LHCN-M2 (cell line): ENCODE measurements around the gene LRP8.

GRCh38 chr1:52553323-52554022 is 581 bp upstream of the TUT4 start:
- RAMPAGE, long total RNA, result no peak

- RAMPAGE, long total RNA, result no peak
Observed at GRCh38 chr1:52740142-52740400, 13.8 kb downstream of the ZYG11B start.

- RAMPAGE, long total RNA, result no peak
Observed at GRCh38 chr1:52925315-52926115, 1.6 kb upstream of the SCP2 start.

- RAMPAGE, long total RNA, result no peak
Observed at GRCh38 chr1:53047027-53047321, 15.0 kb upstream of the PODN start.

- RAMPAGE, long total RNA, result no peak
Observed at GRCh38 chr1:53075491-53076132, 13.6 kb downstream of the PODN start.

DNA sequence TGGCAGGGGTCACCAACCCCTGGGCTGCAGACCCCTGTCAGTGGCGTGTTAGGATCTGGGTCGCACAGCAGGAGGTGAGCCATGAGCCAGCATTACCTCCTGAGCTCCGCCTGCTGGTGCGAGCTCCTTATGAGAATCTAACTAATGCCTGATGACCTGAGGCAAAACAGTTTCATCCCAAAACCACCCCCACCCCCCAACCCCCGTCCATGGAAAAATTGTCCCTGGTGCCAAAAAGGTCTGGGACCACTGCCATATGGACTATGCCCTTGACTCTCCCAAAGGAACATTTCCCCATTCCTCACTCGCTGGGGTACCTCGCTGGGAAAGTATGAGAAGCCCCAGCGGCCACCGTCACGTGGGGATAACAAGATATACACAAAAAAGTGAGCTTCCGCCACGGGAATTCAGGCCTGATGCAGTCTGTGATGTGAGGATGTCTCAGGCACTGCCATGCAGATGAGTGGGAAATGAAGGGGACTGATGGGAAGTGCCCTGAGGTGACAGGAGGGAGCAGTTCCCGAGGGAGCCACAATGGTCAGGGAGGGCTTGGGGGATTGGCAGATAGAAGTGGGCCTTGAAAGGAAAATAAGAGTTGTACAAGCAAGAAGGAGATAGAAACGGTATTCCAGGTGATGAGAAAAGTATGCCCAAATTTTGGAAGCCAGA is 6.3 kb upstream of the CPT2 start:
- RAMPAGE, long total RNA, result no peak

- RAMPAGE, long total RNA, result no peak
Observed at GRCh38 chr1:53246814-53247084, 8.4 kb upstream of the MAGOH start.

DNA sequence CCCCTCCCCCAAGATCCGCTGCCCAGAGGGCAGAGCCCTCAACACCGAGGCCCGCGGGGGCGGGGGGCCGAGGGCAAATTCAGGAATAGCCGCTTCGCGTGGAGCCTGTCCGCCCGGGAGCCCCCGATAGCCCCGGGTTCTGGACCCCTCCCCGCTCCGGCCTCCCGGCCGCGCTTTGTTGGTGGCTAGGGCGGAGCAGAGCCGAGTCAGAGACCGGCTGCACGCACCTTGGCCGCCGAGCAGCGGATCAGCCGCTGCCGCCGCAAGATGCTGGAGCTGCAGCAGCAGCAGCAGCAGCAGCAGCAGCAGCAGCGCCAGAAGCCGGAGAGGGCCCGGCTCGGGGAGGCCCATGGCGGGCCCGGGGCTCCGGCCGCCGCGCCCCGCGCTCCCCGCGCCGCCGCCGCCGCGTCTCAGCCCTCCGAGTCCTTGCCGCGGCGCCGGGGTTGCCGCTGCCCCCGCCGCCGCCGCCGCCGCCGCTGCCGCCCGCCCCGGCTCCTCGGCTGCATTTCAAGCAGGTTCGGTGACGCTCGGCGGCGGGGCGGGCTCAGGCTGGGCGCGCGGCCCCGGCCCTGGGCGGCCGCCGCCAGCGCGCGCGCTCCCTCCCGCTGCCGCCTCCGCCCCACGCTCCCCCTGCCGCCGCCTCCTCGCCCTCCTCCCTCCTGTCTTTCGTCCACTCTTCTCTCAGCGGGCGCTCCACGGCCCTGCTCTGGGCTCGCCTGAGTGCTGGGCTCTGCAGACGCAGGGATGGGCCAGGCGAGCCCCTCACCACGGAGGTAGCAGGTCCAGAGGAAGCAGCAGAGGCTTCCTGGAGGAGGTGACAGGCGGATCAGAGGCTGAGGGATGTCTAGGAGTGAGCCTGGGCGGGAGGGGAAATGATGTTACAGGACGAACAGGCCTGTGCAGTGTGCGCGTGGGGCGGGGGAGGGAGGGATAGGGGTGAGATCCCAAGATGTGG is at the start of gene LRP8:
TSS of gene LRP8 (minus strand) at position 509 of the 955 bp plus-strand sequence.
- RAMPAGE, long total RNA, result no peak

- RAMPAGE, long total RNA, result no peak
Observed at GRCh38 chr1:53416967-53417449, 42.2 kb upstream of the DMRTB1 start.

DNA sequence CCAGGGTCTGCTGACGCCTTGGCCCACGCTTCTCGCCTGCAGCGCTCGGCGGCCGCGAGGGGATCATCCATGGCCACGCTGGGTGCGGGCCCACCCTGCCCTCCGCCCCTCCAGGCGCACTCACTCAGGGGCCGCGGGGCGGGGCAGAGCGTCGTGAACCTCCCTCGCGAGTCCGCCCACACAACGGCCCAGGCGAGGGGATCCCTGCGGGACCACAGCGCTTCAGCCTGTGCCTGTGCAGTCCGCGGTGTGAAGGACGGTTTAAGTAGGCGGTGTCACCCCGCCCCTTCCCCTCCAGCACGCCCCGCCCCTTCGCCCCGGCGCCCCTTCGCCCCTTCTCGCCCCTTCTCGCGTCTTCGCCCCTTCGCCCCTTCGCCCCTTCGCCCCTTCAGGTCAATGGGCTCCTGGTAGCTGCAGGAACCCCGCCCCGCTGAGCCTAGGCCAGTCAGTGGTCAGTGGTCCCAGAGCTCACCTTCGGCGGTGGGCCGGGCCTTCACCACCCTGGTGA is 19.8 kb upstream of the DMRTB1 start:
- RAMPAGE, long total RNA, result no peak

- RAMPAGE, long total RNA, result no peak
Observed at GRCh38 chr1:53606653-53606910, 132.4 kb downstream of the GLIS1 start.

- RAMPAGE, long total RNA, result no peak
Observed at GRCh38 chr1:53645592-53645999, 93.4 kb downstream of the GLIS1 start.

GRCh38 chr1:54058831-54059157 is 5.4 kb downstream of the TCEANC2 start:
- RAMPAGE, long total RNA, result no peak

DNA sequence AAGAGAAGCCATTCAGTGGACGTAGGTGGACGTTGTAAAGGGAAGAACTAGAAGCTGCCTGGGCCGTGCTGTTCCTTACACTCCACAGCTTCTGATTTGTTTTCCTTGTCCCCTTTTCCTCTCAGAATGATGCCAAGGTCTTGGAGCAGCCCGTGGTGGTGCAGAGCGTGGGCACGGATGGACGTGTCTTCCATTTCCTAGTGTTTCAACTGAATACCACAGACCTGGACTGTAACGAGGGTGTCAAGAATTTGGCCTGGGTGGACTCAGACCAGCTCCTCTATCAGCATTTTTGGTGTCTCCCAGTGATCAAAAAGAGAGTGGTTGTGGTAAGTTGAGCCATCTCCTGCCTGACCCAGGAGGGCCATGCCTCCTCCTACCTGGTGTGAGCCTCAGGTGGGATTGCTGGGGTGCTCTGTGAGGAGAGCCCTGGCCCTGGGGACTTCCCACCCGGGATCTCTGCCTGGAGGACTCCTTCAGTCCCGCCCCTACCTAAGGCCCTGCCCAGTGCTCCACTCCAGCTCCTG is 16.1 kb downstream of the MRPL37 start:
- RAMPAGE, long total RNA, result no peak

DNA sequence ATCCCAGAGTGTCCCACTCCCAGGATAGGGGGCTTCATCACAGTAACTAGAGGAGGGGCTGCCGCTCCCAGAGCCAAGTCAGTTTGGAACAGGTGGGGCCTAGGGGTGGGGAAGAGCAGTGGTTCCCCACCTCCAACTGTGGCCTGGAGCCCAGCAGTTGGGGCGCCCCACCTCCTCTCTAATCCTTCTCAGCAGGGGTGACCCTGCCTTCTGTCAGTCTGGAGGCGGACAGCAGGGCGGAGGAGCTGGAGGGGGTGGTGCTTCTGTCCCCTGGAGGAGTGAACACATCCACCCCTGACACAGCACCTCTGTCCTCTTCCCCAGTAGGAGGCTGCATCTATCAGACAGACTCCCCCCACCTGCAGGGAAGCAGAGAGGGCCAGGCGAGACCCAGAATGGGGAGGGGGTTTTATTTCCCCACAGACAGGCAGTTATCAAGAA is 73.8 kb downstream of the MRPL37 start:
- RAMPAGE, long total RNA, result no peak

GRCh38 chr1:54274237-54274715 is 74.3 kb downstream of the MRPL37 start:
- RAMPAGE, long total RNA, result no peak

- RAMPAGE, long total RNA, result no peak
Observed at GRCh38 chr1:54342056-54343319, 142.5 kb downstream of the MRPL37 start.

GRCh38 chr1:54349646-54350207 is 149.8 kb downstream of the MRPL37 start:
- RAMPAGE, long total RNA, result no peak

- RAMPAGE, long total RNA, result no peak
Observed at GRCh38 chr1:54365668-54366435, 165.9 kb downstream of the MRPL37 start.

GRCh38 chr1:54401520-54401985 is 146.5 kb upstream of the ACOT11 start:
- RAMPAGE, long total RNA, result no peak